AG08470 (cell line): Measurements from ENCODE around the gene CRYBG1.

GRCh38 chr6:99821048-99821536 lies 172.9 kb downstream of the MCHR2 start:
- RRBS: no CpG with 5 or more reads among the region's 5 CpGs

DNA sequence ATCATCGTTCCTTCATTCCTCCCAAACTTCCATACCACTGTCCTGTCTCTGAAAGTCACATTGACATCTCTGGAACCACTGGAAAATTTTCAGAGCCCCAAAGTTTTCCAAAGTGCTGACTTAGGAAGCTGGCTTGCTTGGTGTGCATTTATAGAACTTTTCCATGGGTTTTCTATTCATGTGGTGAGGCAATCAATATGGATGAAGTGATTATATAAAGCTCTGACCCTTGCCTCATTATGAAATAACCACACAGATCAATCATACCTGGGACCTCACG lies 22.8 kb upstream of the SIM1 start:
- RRBS: no CpG with 5 or more reads among the region's 2 CpGs

DNA sequence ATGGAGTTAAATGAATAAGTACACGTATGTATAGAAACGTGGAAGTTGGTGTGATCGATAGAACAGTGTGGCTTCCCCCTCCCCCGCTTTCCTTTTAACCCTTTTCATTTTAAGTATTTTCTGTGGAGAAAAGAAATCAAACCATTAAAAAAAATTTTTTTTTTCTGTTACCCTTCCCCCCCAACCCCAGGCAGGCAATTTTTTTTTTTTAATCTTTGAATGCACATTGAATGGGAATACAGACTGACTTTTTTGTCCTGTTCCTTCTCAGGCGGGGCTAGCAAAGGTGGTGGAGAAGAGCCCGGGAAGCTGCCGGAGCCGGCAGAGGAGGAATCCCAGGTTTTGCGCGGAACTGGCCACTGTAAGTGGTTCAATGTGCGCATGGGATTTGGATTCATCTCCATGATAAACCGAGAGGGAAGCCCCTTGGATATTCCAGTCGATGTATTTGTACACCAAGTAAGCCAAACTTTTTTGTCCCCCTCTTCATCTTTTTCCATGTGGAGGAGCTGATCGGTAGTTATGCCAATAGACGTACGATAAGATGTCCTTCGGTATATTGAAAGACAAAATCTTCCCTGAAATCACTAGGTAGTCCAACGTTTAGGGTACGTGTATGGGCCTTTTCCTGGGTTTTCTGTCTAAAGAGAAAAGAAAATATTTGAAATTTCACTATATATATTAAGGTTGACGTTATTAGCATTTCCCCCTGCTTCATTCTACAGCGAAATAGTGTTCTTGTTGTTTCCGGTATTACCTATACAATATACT lies 1.1 kb downstream of the LIN28B start:
- RRBS: no CpG with 5 or more reads among the region's 22 CpGs

GRCh38 chr6:105781172-105781591 lies 305.0 kb upstream of the PRDM1 start:
- RRBS: no CpG with 5 or more reads among the region's 7 CpGs

DNA sequence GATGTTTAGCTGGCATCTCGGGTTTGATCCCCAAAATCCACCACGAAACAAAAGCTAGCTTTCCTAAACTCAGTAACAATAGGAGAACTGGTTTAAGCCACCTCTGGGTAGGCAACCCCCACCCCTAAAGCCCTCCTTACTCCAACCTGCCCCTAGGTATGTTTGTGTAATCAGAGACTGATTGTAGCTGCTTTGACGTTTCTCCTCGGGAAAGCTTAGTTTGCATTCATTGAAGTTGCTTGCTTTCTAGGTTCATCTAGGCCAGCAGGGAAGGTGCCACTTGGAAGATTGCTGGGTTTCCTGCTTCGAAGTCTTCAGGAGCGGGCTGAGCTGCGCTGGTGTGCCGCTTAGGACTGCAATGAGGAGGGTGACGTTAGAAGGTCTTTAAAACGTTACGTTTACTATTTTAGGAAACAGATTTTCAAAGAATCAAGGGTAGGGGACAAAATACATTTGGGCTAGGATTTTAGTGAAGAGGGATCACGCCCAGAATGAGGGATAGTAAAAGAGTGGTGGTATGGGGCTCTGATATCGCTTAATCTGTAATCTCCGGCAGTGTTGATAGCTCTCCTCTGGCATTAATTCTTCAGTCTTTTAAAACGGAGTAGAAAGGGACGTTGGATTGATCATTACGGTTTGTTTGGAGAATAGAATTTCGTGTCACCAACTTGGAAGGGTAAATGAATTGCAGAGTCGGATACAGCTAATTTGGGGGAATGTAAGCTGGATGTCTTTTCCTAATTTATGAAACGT lies 92.7 kb upstream of the PRDM1 start:
- RRBS: no CpG with 5 or more reads among the region's 20 CpGs

- RRBS: no CpG with 5 or more reads among the region's 22 CpGs
Observed at GRCh38 chr6:106163778-106164989, 78.0 kb downstream of the PRDM1 start.

GRCh38 chr6:106360332-106361548 lies at the start of gene CRYBG1:
Gene CRYBG1, plus strand, starts transcription at chr6:106360717.
- RRBS: 2% methylated on average over 36 of the region's 101 CpGs

GRCh38 chr6:106495061-106495439 lies 134.2 kb downstream of the RTN4IP1 start:
- RRBS: no CpG with 5 or more reads among the region's 3 CpGs

DNA sequence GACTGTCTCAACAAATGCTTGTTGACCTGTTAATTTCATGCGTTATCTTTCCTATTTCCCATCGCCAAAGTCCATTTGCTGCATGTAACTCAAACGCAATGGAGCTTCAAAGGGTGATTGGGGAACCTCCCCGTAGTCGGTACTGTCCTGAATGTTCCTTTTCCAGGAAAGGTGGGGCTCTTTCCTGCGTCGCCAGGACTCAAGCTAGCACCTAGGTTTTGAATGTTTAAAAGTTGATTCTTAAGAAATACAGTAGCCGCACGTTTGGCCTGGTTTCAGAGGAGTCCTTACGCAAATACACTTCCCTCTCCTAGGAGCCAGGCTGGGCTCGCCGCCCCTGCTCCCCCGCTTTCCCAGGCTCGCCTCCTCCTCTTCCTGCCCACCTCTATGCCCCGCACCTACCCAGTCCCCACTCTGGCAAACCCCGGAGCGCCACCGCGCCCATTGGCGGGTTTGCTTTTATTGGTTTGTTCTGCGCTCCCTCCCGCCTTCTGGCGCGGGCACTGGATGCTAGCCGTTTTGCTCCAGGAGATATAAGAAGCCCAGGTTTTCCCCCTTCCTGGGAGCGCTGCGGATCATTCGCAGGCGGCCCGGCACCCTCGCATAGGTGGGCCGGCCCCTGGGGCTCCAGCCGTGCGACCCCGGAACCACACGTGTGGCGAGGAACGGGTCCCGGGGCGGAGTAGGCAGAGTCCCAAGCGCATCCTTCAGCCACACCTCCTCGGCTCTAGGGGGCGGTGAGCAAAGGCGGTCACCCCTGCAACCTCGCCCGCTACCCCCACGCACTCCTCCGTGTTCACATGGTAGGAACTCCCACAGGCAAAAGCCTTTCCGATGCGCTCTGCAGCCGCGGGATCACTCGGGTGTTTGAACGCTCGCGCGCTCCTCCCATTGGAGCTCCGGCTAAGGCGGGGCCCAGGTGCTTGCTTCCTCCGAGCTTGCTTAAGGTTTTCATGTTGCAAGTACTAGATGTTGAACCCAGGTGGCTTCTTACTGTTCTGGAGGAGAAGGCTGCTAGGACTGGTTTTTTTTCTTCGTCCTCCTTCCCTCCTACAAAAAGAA lies 119.0 kb downstream of the RTN4IP1 start:
- RRBS: no CpG with 5 or more reads among the region's 61 CpGs

- RRBS: 4% methylated on average over 4 of the region's 27 CpGs
Observed at GRCh38 chr6:106512040-106512383, 117.3 kb downstream of the RTN4IP1 start.

GRCh38 chr6:106512384-106513614 lies 116.5 kb downstream of the RTN4IP1 start:
- RRBS: 11% methylated on average over 26 of the region's 83 CpGs

DNA sequence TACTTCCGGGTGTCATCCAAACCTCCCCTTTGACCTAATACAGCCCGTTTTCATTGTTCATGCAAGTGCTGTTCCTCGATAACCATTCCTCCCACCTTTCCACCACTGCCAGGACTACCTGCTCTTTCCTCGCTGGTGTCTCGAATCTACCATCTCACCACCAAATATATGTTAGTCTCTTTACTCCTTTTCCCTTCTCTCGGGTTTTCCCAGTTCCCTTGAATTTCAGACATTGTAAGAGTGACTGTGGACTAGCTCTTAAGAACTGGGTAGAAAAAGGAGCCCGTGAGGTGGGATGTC lies 61.4 kb downstream of the RTN4IP1 start:
- RRBS: no CpG with 5 or more reads among the region's 7 CpGs

- RRBS: no CpG with 5 or more reads among the region's 7 CpGs
Observed at GRCh38 chr6:106648585-106649413, 19.4 kb downstream of the QRSL1 start.

DNA sequence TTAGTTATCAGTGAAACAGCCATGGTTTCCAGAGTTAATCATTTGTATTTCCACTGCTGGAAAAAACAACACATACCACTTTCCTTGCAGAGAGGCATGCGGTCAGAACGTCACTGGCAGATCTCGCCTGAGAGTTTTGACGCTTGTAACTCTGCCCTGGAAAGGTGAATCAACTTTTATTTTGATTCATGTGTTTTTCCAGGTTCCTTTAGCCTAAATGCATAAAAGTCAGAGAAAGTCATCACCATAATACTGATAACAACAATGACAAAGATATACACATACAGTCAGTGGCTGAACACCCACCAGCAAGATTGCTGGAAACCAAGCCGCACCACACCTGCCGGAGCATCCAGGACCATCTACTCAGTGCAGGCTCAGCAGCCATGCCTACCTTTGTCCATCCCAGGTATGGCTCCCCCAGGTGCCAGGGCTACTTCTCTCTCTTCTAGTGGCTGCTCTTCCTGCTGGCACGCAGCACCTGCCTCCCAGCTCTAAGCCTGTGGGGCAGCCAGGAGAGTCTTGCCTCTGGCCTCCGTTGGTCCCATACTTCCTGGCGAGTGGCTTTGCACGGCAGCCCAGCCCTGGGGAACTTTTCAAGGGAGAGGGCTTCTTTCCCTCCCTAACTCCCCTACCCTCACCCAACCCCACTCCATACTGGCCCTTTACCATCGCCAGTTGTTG lies 158.4 kb downstream of the QRSL1 start:
- RRBS: no CpG with 5 or more reads among the region's 11 CpGs

DNA sequence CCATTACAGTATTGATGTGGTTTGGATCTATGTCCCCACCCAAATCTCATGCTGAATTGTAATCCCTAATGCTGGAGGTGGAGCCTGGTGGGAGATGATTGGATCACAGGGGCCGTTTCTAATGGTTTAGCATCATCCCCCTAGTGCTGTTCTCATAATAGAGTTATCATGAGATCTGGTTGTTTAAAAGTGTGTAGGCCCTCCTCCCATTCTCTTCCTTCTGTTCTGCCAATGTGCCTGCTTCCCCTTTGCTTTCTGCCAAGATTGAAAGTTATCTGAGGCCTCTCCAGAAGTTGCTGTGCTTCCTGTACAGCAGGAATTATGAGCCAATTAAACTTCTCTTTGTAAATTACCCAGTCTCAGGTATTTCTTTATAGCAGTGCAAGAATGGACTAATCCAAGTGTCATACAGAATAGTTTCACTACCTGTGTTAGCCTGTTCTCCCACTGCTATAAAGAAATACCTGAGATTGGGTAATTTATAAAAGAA lies 100.1 kb downstream of the CD24 start:
- RRBS: no CpG with 5 or more reads among the region's 1 CpG

DNA sequence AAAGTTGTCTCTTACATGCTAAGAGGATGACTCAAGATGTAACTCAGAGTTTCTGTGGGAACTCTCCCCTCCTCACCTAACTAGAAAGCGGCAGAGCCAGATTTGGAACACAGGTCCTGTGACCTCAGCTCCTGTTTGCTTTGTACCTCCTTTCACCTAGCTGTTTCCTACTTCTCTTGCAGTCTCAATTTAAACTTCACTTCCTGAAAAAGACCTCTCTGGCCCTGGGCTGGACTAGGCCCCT lies 60.8 kb downstream of the CD24 start:
- RRBS: no CpG with 5 or more reads among the region's 1 CpG

- RRBS: no CpG with 5 or more reads among the region's 3 CpGs
Observed at GRCh38 chr6:106916972-106917479, 57.5 kb downstream of the CD24 start.

DNA sequence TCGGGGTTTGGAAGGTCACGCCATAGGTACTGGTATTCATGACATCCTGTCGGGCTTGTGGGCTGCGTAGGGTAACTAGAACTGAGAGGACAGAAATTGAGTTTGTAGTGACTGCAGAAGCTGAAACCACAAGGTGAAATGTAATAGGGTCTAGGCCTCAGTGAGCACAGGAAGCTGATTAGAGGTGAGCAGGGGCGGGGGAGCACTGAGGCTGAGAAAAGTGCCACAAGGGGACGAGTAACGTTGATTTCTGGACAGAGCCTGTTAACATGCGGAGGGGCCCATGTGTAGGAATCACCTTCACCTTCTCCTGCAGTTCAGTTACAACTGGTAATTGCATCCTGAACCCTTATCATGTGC lies 128.9 kb downstream of the SOBP start:
- RRBS: no CpG with 5 or more reads among the region's 8 CpGs

- RRBS: no CpG with 5 or more reads among the region's 16 CpGs
Observed at GRCh38 chr6:107659626-107660146, 164.4 kb downstream of the SCML4 start.

- RRBS: no CpG with 5 or more reads among the region's 10 CpGs
Observed at GRCh38 chr6:107704256-107705049, 119.7 kb downstream of the SCML4 start.